Right cardiac atrium (tissue), 1 donor: ENCODE data around the gene SPOCK2.

- PRO-cap: no peak
These were observed 37.3 kb upstream of the CDH23 start for GRCh38 chr10:71359307-71359877.

DNA sequence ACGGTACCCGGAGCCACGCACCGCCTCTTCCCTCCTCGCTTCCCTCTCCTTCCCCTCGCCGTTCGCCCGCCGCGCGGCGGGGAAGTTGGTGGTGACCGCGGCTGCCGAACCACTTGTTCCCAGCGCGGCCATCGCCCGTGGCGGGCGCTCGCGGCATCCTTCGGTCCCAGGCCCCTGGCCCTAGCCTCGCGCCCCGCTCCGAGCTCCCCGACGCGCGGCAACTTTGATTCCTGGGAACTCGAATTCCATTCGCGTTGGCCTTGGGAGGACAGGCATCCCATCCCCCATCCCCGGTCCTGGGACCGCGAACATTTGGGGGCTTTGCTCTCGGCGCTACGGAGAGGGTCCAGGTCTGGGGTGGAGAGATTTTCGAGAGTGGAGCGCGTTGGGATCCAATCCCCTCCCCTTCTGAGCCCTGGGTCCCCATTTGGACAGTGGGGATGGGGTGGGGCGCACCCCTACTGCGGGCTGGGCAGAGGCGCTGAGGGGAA is 641 bp downstream of the CDH23 start:
- PRO-cap: no peak

DNA sequence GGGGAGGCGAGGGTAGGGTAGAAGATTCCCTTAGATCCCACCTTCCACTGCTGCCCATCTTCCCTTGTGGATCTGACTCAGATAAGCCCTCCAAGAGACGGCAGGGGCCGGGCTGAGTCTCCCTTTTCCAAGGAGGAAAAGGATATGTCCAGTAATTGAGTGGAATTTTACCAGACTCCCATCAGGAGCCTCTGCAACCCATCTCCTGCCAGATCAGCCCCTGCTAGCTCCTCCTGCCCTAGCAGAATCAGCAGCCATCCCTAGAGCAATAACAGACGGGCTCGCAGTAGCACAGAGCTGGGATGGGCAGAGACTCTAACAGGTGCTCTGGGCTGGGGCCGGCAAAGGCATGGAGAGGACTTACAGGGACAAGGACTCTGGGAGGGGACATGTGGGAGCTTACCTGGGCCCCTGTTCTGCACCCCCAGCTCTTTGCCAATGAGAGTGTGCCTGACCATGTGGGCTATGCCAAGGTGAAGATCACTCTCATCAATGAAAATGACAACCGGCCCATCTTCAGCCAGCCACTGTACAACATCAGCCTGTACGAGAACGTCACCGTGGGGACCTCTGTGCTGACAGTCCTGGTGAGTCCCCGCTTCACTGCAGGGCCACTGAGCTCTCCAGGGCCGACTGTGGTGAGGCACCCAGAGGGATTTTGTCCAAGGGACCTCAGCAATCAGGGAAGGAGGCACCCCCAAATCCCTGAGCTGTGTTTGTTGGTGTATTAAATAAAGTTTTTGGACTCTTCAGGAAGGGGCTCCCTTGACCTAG is 73.4 kb downstream of the C10orf105 start:
- PRO-cap: no peak

DNA sequence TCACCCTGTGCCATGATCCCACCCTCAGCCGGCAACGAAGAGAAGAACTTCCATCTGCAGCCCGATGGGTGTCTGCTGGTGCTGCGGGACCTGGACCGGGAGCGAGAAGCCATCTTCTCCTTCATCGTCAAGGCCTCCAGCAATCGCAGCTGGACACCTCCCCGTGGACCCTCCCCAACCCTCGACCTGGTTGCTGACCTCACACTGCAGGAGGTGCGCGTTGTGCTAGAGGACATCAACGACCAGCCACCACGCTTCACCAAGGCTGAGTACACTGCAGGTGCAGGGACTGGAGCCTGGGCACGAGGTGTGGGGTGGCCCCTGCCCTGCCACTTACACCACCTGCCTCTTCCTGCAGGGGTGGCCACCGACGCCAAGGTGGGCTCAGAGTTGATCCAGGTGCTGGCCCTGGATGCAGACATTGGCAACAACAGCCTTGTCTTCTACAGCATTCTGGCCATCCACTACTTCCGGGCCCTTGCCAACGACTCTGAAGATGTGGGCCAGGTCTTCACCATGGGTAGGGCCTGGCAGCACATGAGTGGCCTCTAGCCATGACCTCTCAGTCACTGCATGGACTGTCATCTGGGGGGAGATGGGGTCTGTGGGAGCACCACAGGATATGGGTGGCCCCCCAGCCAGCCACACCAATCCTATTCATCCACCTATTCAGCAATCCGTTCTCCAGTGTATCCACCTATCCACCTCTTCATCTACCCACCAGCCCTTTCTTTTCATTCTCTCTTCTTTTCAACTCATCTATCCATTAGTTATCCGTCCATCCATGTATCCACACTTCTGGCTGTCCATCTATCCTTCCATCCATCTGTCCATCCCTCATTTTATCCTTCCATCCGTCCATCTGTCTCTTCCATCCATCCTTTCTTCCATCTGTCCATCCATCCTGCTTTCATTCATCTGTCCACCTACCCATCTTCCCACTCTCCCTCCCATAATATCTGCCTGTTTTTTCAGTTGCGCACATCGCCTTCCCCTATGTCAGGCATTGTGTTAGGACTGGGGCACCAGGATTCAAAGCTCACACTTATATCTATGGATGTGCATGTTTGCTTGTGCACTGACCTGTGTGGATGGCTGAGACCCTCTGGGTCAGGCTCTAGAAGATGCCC is 34.5 kb upstream of the VSIR start:
- PRO-cap: no peak

- PRO-cap: no peak
These were observed 34.6 kb downstream of the PSAP start for GRCh38 chr10:71816126-71817079.

DNA sequence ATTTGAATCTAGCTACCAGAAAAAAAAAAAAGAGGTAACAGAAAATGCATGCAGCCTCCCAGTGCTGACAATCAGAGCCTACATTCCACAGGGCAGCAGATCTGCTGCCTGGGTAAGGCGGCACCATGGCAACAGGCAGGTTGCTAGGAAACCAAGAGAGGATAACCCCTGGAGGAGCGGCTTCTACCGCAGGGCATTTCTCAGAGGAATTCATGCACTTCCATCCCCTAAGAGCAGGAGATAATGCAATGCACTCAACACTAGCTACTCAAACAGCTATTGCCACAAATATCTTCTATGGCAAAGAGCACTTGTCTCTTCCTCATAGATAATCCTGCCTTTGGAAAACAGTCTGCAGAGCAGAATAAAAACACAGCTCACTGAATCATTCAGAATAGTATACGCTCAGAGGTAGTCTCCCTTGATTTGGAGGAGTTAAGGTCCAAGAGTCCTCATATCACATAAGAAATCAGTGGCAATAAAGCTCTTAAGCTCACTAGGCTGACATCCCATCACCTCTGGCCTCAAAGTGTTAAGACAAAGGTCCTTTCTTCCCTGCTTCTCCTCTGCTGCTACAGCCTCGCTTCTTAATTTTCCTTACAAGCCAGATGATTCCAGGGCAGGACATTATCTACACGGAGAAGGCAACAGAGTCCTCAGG is 10.8 kb downstream of the PSAP start:
- PRO-cap: no peak

GRCh38 chr10:71888578-71889447 is 37.8 kb upstream of the PSAP start:
- PRO-cap: bidirectional peak, plus-strand start at chr10:71888852, minus-strand start at chr10:71888721; bidirectional peak, plus-strand start at chr10:71889055, minus-strand start at chr10:71889145

GRCh38 chr10:71975514-71976676 is 11.7 kb downstream of the CHST3 start:
- PRO-cap: unidirectional peak, plus-strand start at chr10:71976318

DNA sequence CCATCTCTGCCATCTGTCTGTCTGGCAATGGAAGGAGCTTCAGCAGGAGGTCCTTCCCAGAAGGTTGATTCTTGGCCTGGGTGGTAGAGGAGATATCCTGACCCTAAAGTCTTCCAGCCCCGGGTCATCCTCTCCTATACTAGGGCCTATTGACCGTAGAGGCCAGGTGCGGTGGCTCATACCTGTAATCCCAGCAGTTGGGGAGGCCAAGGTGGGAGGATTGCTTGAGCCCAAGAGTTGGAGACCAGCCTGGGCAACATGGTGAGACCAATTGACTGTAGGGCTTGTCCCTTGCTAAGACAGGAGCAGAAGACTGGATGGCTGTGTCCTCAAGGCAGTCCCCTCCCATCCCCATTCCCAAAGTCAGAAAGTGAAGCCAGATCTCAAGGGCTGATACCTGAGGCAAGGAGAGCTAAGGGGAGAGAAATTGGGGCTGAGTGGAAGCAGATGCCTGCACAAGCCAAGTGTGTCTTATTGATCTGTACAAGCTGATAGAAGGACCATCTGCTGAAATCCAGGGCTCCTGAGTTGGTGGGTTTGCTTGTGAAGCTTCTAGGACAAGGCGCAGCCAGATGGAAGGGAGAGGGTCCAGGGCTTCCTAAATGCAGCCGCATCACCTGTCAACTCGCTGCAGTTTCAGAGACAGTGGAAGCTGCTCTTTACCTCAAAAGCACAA is 48.1 kb downstream of the CHST3 start:
- PRO-cap: no peak

DNA sequence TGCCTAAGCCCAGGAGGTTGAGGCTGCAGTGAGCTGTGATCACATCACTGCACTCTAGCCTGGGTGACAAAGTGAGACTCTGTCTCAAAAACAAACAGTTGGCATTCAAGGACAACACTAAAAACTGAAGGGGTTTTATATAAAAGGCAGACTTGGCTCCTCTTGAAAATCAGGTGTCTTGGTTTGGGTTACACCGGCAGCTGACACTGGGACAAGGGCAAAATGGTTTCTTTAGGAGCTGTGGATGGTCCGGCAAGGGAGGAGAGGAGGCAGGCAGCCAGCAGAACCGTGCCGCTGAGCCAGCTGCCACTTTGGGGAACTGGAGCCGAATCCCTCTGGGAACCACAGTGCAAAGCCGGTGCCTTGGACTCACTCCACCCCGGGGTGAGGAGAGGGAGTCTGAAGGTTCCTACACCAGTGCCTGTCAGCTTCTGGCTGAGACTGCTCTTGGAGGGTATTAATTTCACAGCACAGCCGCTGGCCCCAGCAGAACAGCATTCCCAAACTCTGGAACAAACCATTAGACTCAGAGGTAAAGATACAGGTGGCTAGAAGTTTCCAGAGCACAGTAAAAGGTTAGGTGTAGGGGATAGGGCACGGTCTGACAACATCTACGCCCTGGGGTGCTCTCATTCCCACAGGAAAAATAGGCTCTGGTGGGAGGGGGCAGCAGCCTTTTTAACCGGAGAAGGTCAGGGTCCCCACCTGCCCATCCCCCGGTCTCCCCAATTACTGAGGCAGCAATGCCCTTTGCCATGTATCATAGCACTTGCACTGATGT is 52.8 kb downstream of the CHST3 start:
- PRO-cap: no peak

DNA sequence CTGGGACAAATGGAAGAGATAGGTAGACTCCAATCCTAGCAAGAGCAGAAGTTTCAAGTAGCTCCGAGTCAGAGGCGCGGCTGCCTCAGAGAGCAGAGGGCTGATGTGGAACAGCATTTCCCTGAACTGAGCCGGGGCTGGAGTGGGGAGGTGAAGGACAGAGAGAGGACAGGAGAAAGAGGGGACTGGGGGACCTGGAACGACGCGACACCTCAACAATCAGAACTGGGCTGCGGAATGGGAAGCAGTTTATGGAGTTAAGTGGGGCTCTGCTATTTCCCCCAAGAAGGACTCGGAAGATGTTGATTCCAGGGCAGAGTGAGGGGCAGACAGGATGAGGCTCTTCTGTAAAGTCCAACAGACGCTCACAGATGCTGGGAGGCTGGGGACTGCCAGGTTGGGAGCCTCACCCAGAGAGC is 27.8 kb downstream of the SPOCK2 start:
- PRO-cap: no peak

GRCh38 chr10:72062697-72063274 is 25.6 kb downstream of the SPOCK2 start:
- PRO-cap: no peak

DNA sequence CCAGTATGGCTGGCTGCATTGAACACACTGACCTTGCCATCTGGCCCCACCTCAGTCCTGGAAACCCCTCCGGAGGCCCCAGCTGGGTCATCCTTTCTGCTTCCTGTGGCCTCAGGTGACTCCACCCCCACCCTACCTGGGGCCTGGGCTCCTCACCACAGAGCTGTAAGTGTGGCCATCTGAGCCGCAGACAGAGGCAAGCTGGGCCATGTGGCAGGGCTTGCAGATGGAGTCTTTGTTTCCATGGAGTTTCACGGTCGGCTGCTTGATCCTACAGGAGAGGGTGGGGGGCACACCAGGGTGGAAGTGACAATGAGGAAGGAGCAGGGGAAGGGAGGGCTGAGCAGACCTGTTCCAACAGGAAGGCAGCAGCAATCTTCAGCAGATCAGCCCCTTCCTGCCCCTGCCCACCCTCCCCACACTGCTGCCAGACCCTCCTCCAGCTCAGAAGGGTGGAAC is 18.2 kb downstream of the SPOCK2 start:
- PRO-cap: no peak

GRCh38 chr10:72088221-72089409 is at the start of gene SPOCK2:
TSS of gene SPOCK2 (minus strand) at chr10:72088551.
- PRO-cap: unidirectional peak, minus-strand start at chr10:72088444; unidirectional peak, minus-strand start at chr10:72088982

- PRO-cap: no peak
These were observed 17.9 kb upstream of the SPOCK2 start for GRCh38 chr10:72106309-72106654.

GRCh38 chr10:72259545-72259972 is 14.2 kb upstream of the DDIT4 start:
- PRO-cap: unidirectional peak, minus-strand start at chr10:72259759

- PRO-cap: no peak
These were observed 35.8 kb downstream of the DDIT4 start for GRCh38 chr10:72309305-72310115.

GRCh38 chr10:72315299-72316237 is 39.2 kb downstream of the DNAJB12 start:
- PRO-cap: no peak

DNA sequence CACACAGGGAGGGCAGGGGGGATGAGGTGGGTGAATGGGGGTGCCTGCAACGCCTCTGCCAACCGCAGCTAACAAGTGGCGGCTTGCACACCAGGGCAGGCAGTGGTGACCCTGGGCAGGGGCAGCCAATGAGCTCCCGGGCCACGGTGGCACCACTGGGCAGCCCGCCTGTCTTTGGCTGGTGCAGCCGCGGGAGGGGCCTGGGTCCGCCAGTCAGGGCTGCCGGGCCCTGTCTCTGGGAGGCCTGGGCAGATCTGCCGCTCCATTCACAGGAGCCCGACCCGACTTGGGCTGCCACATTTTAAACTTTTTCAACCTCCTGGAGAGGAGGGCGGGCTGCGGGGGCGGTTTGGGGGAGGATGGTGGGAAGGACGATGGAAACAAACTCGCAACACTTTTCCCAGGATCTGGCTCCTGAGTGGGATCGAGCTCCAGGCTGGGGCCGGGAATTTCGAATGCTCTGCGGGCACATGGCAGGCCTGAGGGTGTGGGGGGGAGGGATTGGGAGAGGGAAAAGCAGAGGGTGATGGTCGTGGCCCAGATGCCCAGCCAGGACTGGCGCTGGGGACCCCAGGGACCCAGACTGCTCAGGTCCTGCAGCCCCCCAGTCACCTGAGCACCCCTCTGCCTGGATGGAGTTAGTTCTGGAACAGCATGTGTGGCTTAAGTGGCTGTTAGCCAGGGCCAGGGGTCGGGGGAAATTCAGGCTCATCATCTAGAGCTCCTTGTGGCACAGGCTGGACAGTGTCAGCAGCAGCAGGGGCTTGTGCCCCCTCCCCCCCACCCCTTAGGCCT is 22.5 kb downstream of the DNAJB12 start:
- PRO-cap: bidirectional peak, plus-strand start at position 265 of the sequence, minus-strand start at position 73 of the sequence

GRCh38 chr10:72353250-72353934 is 1.3 kb downstream of the DNAJB12 start:
- PRO-cap: no peak